ENCODE data around the genes CHRFAM7A and GOLGA8R.

- RRBS: 13% methylated on average over 8 of the region's 55 CpGs
Observed at GRCh38 chr15:28886312-28886744, 554 bp downstream of the APBA2 start.

DNA sequence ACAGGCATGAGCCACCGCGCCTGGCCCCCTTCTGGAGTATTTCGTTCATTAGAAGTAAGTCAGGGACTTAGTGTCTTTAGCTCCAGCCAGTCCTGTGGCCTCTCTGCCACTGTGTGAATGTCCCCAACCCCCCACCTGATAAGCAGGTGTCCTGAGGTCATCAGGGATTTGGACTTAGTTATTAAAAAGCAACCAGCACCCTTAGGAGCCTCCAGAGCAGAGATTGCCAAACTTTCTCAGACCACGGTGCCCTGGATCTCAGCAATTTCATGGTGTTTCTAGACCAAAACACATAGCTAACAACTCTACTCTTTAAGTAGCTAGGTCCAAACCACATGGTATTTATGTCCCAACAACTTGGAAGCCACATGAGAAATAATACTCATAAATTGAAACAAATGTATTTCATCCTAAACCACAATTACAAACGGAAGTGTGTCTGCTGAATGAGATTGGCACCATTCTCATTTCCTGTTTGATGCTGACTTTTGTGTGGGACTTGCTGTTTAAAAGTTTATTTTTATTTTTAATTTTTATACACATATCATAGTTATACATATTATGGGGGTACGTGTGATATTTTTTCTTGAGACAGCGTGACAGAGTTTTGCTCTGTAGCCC, 52.3 kb downstream of the APBA2 start:
- RRBS: no CpG with 5 or more reads among the region's 7 CpGs

DNA sequence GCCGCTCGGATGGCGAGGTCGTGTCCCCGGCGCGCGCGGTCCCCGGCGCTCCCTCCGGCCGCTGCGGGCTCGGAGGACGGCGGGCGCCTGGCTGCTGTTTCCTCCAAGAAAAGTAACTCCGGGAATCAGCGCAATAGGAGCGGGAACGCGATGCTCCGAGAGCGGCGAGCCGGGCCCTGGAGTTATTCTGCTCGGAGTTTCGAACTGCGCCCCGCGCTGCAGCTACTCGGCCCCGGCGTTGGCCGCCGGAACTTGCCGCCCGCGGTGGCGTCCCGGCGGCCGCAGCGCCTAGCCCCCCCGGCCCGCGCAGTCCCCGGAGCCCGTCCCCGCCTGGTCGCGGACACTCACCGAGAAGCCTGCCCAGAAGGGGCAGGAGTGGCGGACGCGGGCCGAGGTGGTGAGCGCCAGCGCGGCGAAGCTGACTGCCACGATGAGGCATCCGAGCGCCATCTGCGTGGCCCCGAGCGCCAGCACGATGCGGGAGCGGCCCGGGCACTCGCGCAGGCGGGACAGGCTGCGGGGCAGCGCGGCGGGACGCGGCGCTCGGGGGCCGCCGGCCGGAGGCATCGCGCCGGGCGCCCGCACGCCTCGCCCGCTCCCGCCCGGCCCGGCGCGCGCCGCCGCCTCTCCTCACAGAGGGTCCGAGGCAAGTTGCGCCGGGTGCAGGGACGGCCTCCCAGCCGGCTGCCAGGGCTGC, 474 bp downstream of the ENTREP2 start:
- RRBS: 5% methylated on average over 45 of the region's 107 CpGs

DNA sequence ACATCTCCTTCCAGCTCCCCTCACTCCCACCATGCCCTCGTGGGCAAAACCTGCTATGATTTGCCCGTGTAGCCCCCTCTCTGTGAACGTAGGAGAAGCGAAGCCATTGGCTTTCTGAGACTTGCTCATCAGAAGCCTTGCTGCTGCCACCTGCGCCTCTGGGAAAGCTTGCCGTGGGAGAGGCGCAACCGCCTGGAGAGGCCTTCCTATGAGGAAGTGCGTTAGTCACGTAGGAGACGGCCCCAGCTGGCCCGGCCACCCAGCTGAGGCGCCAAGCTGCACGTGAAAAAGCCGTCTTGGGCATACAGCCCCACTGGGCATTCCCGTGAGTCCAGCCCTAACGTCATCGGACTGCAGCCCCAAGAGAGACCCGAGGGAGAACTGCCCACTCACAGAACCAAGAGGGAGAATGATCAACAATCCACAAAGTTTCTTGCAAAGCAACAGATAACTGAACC, 49.1 kb upstream of the TJP1 start:
- RRBS: no CpG with 5 or more reads among the region's 19 CpGs

GRCh38 chr15:29883075-29883521, 60.8 kb upstream of the TJP1 start:
- RRBS: no CpG with 5 or more reads among the region's 3 CpGs

GRCh38 chr15:30001457-30002226, 81.1 kb upstream of the GOLGA8J start:
- RRBS: no CpG with 5 or more reads among the region's 5 CpGs

DNA sequence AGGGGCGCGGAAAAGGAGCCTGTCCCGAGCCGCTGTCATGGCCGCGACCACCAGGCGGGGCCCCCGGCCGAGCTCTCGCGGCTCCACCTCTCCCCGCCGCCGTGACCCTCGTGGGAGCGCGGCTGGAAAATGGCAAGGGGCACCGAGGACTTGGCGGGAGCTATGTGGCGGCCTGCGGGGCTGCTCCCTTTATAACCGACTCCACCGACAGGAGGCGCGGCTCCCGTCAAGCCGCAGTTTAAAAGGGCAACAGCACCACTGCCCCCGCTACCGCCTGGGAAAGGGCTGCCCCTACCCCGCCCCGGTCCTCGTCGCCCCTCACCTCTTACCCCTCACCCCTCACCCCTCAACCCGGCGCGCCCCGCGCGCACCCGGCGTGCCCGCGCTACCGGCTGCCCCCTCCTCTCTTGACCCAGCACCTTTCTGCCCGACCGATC, at the start of gene CHRFAM7A:
CHRFAM7A (minus strand) TSS at position 166 of the 437 bp plus-strand sequence.
- RRBS: no CpG with 5 or more reads among the region's 46 CpGs

GRCh38 chr15:30414209-30414433, at the start of gene GOLGA8R:
TSS of gene GOLGA8R (minus strand) at chr15:30414260.
- RRBS: no CpG with 5 or more reads among the region's 7 CpGs

GRCh38 chr15:30551752-30552010, 169 bp upstream of the GOLGA8Q start:
- RRBS: no CpG with 5 or more reads among the region's 7 CpGs

- RRBS: no CpG with 5 or more reads among the region's 66 CpGs
Observed at GRCh38 chr15:30572528-30573250, 20.8 kb downstream of the GOLGA8Q start.

- RRBS: no CpG with 5 or more reads among the region's 10 CpGs
Observed at GRCh38 chr15:30990163-30990871, 1.1 kb downstream of the MTMR10 start.

- RRBS: under 1% methylated on average over 4 of the region's 20 CpGs
Observed at GRCh38 chr15:30991917-30992130, 396 bp upstream of the MTMR10 start.

DNA sequence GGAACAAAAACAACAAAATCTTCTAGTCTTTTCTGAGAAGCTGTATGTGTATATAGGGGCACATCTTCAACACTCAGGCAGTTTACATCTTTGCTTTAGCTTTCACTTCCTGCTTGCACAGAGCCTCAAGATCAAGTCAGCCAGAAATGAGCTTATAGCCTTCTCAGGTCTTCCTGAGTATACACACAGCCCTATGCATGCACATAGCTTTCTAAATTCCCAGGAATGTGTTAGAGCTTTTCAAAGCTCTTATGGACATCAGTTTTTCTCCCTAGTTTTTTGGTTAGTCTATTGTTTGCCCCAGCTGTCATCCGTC, 22.4 kb upstream of the MTMR10 start:
- RRBS: no CpG with 5 or more reads among the region's 1 CpG

- RRBS: no CpG with 5 or more reads among the region's 22 CpGs
Observed at GRCh38 chr15:31025953-31026321, 34.5 kb upstream of the MTMR10 start.

DNA sequence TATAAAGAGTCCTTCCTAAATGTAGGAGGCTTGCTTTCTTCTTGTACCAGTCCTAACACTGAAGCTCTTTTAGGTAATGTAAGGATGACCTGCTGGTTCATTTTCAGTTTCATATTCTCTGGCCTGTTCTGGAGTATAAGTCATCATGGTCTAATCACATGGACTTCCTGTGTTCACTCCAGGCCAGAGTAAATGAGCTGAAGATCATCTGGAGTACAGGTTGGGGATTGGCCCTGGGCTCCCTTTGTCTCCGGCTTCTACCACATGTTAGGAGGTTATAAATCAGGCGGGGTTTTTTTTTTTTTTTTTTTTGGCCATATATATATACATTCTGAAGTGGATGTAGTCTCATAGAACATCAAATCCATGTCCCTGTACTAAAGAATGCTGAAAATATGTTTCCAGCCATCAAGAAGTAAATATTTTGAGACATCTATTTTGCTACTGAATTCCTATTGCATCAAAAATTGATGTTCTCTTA, 40.3 kb upstream of the MTMR10 start:
- RRBS: no CpG with 5 or more reads among the region's 2 CpGs

DNA sequence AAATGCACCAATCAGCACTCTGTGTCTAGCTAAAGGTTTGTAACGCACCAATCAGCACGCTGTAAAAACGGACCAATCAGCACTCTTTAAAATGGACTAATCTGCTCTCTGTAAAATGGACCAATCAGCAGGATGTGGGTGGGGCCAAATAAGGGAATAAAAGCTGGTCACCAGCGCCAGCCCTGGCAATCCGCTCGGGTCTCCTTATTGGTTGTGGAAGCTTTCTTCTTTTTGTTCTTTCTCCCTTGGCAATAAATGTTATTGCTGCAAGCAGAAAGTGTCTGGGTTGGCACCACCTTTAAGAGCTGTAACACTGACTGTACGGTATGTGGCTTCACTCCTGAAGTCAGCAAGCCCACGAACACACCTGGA, 13.4 kb downstream of the TRPM1 start:
- RRBS: no CpG with 5 or more reads among the region's 8 CpGs

DNA sequence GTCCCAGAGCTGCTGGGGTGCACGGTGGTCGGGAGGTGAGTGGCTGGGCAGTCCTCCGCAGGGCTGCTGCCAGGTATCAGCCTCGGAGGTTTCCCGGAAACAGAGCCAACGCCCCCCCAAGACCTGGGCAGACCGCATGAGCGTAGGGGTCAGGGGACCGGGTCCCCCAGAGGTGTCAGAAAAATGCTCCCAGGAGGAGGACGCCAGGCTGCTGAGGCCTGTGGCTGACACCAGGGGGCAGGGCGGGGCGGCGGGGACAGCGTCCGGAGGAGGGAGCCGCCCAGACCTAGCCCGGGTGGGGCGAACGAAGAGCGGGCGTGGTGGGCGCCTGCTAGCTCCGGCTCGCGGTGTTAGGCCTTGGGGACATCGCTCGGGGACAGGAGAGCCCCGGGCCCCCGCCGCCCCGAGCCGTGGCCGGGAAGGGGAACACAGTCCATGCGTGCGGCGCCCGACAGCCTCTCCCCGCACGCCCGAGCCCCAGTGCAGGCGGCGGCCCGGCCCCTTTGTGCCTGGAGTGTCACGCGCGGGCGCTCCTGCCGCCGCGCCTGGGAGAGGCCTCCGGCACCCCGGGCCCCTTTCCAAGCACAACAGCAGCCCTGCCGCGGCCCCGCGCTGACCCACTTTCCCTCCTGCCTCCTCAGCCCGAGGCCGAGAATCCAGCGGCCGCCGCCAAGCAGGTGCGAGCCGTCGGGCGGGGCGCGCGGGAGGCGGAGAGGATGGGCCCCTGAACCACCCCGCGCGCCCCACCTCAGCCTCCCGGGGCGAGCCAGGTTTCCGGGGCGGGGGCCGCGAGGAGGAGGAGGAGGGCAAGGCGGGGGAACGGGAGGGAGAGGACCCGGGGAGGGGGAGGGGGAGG, 111.0 kb upstream of the KLF13 start:
- RRBS: 3% methylated on average over 43 of the region's 81 CpGs

- RRBS: no CpG with 5 or more reads among the region's 13 CpGs
Observed at GRCh38 chr15:31325015-31325463, 1.6 kb upstream of the KLF13 start.

DNA sequence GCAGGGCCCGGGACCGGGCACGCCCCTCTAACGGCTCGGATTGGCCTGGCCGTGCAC, 259 bp upstream of the KLF13 start:
- RRBS: 4% methylated on average over 6 of the region's 6 CpGs

All from GM12891 (cell line).